Skeletal muscle cell (primary cell): Measurements from ENCODE around the gene TRAPPC8.

- RRBS = no CpG with 5 or more reads among the region's 18 CpGs
Observed at GRCh38 chr18:31685746-31686157, 1.4 kb upstream of the B4GALT6 start.

GRCh38 chr18:31942260-31943214 lies at the start of gene TRAPPC8:
TRAPPC8 (minus strand) TSS chr18:31943128.
- RRBS = under 1% methylated on average over 25 of the region's 82 CpGs

GRCh38 chr18:32208076-32208425 lies 18.2 kb downstream of the MEP1B start:
- RRBS = no CpG with 5 or more reads among the region's 2 CpGs

DNA sequence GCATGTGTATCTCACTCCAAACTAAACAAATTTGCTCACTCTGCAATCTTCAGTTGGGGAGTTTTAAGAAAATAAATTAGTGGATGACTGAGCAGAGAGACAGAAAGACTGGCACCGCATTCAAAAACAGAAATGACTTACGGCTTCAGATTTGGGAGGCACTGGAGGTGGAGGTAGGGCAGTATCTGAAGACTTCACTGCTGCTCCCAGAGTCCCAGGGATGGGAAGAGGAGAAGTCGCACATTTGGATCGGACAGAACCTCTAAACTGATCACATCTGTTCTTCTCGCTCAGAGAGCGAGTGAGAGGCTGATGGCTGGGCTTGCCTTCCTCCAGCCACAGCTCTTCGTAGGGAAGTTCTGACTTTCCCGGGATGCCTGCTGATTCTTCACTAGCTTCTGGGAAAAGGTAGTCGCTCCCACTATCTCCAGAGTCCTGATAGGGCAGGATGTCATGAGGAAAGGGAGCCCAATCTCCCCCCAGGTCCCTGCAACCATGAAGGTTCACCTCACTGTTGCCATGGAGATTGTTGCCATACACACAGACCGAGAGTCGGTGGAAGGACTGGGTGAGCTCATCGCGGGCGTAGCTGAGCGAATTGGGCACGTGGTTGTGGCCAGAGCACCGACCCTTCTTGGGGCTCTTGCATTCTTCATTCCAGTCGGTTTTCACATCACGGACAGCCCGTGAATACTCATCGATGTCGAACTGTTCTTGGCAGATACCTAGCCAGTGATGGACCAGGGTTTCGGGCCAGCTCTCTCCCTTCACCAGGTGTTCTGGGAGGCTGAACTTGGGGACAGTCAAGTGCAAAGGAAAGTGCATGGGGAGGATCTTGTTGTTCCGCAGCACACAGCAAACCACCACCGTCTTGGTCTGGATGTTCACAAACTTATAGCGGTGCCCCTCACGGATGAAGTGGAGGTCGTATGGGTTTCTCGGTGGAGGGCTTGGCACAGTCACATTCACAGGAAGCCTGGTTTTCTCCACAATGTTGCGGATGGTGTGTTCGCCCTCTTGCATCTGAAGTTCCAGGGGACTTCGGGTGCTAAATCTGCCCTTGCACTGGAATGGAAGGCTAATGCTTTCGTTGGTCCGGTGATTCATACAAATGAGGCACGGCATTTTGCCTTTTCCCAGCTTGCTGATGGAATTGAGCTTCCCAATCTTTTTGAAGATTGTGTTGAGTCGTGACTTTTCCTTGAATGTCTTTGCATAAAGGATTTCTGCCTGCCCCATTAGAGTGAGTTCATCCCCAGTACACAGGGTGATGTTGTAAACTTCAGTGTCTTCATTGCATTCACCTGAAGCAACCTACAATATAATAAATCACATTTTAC lies 97.5 kb downstream of the MEP1B start:
- RRBS = no CpG with 5 or more reads among the region's 36 CpGs

DNA sequence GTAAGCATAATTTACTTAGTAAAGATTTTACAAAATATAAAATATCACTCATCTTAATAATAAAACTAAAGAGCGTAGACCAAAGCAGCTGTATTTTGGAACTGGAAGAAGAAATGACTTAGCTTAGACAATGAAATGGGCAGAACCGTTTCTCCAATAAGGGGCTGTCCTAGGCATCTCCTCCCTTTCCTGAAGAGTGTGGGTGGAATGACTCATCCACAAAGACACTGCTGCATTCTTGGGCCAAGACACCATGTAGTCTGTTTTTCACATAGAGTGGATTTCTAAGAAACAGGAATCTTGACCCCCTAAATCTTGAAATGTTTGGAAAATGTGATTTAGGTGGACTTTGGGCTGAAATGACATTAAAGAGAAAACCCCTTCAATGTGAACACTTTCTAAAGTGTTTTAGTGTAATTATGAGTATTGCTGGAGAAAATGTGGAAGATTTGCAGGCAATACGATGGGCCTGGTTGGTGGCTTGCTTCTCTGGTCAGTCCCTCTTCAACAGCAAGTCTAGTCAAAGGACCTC lies 119.0 kb downstream of the MEP1B start:
- RRBS = no CpG with 5 or more reads among the region's 3 CpGs

GRCh38 chr18:32412811-32413293 lies 57.8 kb downstream of the GAREM1 start:
- RRBS = no CpG with 5 or more reads among the region's 10 CpGs

DNA sequence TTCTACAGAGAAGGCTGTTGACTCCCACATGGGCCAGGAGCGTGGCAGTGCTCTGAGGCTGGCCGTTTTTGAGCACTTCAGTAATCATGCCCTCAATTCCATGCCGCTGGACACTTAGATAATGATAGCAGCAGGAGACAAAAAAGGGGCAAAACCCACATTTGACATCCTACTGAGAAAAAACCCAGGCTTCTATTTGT lies 51.8 kb downstream of the KLHL14 start:
- RRBS = no CpG with 5 or more reads among the region's 3 CpGs

DNA sequence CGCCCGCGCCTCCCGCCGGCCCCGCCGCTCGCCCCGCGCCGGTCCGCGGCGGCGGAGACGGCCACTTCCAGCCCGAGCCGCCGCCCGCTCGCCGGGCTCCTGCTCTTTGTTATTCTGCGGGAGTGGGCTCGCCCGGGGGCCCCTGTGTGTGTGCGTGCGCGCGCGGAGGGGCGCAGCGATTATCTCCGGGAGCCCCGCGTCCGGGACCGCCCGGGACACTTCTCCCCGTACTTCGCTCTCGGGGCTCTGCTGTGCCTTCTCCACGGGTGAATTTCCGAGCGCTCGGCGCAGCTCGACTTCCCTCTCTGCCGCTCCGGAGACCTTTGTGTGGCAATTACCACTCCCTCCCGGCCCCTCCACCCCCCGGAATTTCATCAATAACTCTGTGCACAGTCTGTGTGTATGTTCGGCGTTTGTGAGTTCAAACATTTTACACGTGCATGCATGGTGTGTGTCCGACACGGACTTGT lies 724 bp downstream of the ASXL3 start:
- RRBS = under 1% methylated on average over 22 of the region's 56 CpGs

GRCh38 chr18:34659627-34660146 lies 50.4 kb upstream of the DTNA start:
- RRBS = no CpG with 5 or more reads among the region's 5 CpGs

- RRBS = no CpG with 5 or more reads among the region's 4 CpGs
Observed at GRCh38 chr18:34822031-34822609, 112.0 kb downstream of the DTNA start.

DNA sequence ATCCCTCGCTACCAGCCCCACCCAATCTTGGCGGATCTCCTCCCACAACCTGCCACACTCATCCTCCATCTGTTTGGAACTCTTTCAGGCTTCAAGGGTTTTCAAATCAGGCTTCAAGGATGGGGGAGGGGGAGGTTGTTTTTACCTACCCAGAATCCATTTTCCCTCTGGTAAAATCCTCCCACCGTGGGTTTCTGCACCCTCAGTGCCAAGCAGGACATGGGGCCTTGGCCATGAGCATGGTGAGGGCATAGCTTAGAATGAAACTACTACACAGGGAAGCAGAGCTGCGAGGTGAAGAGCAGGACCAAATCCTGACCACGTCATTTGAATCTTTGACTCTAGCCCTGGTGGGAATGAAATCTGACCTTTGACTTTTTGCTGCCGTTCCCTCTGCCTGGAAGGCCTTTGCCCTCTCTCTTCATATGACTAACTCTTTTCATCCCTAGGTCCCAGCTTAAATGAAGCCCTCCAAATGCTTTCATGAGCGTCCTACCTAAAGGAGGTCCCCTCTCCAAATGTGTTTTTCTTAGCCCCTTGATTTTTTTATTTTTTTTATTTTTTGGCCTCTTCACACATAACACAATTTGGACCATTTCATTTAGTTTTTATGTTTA lies 112.9 kb upstream of the MAPRE2 start:
- RRBS = no CpG with 5 or more reads among the region's 7 CpGs

DNA sequence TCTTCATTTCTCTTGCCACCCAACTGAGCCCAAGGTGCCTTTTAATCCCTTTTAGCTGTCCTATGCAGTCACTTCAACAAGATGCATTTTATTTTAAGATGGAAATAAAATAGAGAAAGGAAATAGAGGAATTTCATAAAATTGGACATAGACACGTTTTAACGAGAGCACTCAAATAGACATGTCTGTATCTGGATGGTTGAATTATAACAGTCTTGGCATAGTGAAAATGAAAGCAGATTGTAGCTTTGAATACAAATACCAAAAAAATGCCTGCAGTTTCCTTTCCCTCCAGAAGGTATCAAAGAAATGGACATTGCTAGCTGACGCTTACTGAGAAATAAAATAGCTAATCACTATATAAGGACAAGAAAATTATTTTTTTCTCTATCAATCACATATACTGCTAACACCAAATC lies 11.5 kb upstream of the MAPRE2 start:
- RRBS = no CpG with 5 or more reads among the region's 3 CpGs

DNA sequence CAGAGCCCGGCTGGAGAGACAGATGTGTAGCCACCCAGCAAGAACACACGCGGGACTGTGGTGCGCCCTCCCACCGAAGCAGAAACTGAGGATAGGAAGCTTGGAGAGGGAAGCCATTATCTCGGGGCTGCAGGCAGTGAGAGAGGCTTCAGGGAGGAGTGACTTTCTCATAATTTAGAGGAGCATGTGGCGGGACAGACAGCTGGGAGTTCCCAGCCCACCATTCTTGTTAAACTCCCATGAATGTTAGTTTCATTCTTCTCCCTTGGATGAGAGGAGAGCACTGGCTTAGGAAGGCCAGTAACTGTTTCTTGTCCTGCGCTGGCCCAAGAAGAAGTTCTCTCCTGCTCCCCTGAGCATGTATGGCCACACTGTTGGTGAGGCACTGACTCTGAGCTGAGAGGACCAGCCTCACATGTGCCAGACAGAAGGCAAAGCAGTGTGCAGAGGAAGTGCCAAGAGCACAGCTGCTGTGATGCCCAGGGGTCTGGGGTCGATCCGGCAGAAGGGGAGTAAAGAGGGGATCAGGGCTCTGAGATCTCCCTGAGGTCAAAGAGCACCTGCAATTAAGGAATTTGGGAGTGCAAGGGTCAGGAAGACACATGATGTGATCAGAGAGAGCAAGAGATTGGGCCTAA lies 96.6 kb downstream of the MAPRE2 start:
- RRBS = no CpG with 5 or more reads among the region's 10 CpGs

GRCh38 chr18:35172425-35172982 lies 68.3 kb upstream of the ZNF397 start:
- RRBS = no CpG with 5 or more reads among the region's 2 CpGs

GRCh38 chr18:35263846-35264390 lies 23.1 kb downstream of the ZNF397 start:
- RRBS = 74% methylated on average over 3 of the region's 7 CpGs

GRCh38 chr18:35410576-35410932 lies 33.4 kb upstream of the ZNF396 start:
- RRBS = no CpG with 5 or more reads among the region's 7 CpGs

GRCh38 chr18:35470489-35470700 lies 27.4 kb downstream of the INO80C start:
- RRBS = no CpG with 5 or more reads among the region's 6 CpGs

- RRBS = no CpG with 5 or more reads among the region's 6 CpGs
Observed at GRCh38 chr18:35593922-35594913, 12.7 kb downstream of the GALNT1 start.

DNA sequence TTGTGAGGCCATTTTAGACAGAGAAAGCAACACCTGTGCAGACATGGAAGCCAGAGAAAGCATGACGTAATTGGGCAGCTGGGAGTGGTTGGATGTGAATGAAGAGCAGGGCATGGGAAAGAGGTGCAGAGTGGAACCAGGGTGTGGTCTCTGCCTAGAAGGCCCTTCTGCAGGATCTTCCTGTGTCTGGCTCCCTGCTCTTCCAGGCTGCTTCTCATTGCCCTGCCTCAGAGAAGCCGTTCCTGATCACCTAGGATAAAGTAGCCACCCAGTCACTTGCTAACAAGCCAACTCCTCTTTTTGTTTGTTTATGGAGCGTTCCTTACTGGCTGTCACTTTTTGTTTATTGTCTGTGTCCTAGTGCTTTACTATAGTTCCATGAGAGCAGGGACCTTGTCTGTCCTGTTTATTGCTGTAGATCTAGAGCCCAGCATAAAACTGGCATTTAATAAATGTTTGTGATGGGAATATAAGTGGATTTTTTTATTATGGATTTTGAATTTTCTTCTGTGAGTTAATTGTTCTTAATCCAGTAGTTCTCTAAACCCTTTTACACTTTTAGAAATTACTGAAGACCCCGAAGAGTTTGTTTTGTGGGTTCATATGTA lies 28.6 kb downstream of the GALNT1 start:
- RRBS = no CpG with 5 or more reads among the region's 4 CpGs

GRCh38 chr18:35702875-35703143 lies 121.3 kb downstream of the GALNT1 start:
- RRBS = no CpG with 5 or more reads among the region's 2 CpGs